ENCODE measurements around the genes SRM and MAD2L2.

GRCh38 chr1:10802999-10803611, 6.7 kb upstream of the CASZ1 start:
- RRBS, result no CpG with 5 or more reads among the region's 11 CpGs

- RRBS, result no CpG with 5 or more reads among the region's 10 CpGs
Observed at GRCh38 chr1:10818638-10819286, 22.3 kb upstream of the CASZ1 start.

DNA sequence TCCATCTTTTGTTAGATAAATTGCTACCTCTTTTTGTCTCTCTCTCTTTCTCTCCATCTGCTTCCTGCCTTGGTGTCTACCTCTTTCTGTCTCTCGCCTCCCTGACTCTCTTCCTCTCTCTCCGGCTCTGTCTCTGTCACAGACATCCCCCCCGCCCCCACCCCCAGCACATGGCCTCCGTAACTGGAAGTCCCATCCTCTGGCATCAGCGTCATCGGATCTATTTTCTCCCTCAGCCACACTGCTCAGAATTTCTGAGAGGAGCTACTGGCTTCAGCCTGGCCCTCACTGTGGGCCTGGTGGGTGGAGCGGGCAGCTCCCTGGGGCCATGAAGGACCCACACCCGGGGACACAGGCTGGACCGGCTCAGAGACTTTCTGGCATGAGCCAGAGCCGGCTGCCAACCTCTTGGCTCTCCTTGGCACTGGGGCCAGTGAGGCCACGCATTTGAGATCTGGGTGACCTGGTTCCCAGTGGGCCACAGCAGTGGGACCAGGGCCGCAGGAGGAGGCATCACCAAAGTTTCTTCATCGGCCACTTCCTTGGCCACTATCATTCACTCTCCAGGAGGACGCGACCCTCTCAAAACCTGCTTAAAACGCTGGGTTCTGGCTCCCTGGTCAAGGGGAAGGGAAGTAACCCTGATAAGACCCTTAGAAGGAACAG, 61.3 kb upstream of the CASZ1 start:
- RRBS, result no CpG with 5 or more reads among the region's 16 CpGs

DNA sequence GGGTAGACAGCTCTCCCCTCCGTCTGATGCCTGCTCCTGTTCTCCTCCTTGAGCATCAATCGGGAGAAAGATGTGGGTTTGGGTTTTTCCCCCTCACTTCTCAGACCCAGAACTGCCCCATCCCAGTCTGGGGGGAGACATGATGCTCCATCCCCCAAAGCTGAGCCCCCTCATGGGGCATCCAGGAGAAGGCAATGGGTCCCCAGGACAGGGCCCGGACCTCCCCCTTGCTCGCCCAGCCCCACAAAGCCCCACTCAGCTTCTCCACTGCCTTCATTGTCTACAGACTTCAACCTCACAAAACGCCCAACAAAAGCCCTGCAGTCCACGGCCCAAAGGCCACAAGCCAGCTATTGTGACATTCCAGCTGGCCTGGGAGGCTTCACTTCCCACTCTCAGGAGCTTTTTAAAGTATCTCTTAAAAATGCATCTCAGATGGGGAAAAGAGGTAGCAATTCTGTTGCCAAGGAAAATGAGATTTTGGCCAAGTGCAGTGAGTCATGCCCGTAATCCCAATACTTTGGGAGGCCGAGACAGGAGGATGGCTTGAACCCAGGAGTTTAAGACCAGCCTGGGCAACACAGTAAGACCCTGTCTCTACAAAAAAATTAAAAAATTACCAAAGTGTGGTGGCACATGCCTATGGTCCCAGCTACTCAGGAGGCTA, 1.1 kb downstream of the C1orf127 start:
- RRBS, result no CpG with 5 or more reads among the region's 8 CpGs

GRCh38 chr1:11054214-11055409, 5.2 kb downstream of the SRM start:
- RRBS, result no CpG with 5 or more reads among the region's 41 CpGs

DNA sequence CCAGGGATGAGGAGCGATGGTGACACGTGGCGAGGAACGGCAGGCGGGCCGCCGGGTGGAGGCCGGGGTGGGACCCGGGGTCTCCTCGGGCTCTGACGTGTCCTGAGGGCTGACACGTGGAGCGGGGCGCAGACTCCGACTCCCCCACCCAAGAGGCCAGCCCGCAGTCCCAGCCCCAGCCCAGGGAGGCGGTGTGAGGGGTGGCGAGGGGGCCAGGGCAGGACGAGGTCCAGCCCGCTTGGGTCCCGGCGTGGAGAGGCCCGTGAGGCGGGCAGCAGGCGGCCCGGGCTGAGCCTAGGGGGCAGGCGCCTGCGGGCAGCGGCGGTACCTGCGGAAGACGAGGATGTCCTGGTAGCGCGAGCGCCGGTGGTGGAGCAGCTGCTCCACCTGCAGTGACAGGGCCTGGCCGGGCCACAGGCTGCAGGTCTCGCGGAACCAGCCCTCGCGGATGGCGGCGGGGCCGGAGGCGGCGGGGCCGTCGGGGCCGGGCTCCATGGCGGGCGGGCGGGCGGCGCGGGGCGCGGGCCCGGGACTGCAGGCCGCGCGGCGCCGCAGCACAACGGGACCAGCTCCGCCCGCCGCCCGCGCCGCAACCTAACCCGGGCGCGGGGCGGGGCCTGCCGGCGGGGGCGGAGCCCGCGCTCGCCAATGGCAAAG, at the start of gene SRM:
TSS of gene SRM (minus strand) at position 570 of the 657 bp plus-strand sequence.
- RRBS, result under 1% methylated on average over 51 of the region's 80 CpGs

GRCh38 chr1:11106981-11107581, 7.4 kb upstream of the EXOSC10 start:
- RRBS, result no CpG with 5 or more reads among the region's 4 CpGs

DNA sequence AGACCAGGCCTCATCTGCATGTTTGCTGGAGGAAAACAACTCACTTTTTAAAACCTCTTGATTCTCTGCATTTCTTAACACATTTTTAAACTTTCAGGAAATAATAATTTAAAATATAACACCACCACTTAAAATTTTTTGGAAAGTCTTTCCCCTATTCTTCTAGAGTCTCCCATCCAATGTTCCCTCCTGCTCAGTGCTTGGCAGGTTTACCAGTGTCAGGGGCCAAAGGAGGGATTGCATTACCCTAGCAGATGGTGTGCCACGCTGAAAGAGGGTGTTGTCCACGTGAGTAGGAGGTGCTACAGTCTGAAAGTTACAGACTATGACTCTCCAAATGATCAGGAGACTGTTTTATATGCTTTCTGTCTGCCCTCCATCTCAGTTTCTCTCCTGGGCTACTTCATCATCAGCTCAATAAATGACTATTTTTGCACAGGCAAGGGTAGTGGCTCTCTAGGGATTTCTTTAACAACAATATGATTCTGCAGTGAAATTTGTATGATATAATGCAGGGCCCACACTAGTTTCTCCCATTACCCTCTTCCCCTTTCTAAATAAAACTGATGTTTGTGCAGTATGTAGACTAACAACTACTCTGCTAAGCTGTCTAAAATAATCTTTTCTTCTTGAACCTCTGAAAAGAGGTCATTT, 31.3 kb upstream of the ANGPTL7 start:
- RRBS, result no CpG with 5 or more reads among the region's 2 CpGs

GRCh38 chr1:11262746-11262999, 322 bp upstream of the MTOR start:
- RRBS, result under 1% methylated on average over 7 of the region's 19 CpGs

DNA sequence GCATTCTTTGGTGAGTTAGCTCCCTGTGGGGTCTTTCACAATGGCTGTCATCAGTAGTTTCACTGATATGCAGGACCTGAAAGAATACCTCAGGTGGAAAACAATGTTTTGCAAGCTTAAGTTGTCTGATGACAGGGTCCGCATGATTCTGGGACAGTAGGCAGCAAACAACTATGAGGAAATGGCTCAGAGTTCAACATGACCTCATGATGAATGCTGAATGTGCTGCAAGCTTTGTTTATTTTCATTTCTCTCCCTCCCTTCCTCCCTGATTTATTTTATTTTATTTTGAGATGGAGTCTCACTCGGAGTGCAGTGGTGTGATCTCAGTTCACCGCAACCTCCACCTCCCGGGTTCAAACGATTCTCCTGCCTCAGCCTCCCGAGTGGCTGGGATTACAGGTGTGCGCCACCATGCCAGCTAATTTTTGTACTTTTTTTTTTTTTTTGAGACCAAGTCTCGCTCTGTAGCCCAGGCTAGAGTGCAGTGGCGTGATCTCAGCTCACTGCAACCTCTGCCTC, 5.2 kb upstream of the UBIAD1 start:
- RRBS, result no CpG with 5 or more reads among the region's 9 CpGs

DNA sequence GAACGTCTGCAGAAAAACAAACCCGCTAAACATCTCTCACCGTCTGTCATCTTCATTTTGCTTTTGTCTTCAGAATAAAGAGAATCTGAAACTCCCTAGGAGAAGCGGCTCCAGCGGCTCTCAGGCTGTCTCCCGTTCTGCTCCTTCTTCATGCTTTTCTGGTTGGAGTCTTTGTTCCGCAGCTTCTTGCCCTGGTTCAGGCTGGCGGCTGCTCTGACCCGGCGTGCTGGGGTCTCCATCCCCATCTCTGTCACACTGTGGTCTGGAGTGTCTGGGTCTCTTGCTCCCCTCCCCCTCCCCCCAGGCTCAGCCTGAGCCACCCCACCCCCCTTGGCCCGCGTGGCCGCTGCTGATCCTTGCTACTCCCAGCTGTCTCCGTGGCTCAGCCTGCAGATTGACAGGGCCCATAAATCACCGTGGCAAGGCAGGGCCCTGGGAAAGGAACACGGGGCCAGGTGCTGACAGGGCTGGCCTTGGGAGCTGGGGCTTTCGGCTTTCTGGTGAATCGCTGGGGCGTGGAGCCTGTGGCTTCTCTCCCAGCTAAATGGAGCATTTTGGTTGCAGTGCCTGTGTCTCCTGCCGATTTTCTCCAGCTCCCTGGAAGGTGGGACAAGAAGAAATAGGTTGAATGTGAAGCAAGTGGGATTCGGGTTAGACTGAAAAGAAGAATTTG, 66.8 kb downstream of the UBIAD1 start:
- RRBS, result no CpG with 5 or more reads among the region's 21 CpGs

- RRBS, result no CpG with 5 or more reads among the region's 3 CpGs
Observed at GRCh38 chr1:11645279-11645570, 9.0 kb downstream of the FBXO2 start.

DNA sequence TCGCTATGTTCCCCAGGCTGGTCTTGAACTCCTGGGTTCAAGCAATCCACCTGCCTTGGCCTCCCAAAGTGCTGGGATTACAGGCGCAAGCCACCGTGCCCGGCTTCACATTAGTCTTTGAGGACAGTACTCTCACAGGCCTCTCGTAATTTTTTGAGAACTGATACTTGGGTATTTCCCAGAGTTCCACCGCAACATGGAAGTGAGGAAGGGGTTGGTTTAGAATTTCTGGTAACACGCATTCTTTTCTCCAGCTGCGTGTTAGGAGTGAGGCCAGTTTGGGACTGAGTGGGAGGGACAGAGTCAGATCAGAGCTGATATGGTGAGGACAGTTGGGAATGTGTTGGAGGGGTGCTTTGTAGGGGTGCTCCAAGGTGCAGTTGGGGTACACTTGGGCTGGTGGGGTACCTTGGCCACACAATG, 6.7 kb downstream of the FBXO6 start:
- RRBS, result no CpG with 5 or more reads among the region's 8 CpGs

DNA sequence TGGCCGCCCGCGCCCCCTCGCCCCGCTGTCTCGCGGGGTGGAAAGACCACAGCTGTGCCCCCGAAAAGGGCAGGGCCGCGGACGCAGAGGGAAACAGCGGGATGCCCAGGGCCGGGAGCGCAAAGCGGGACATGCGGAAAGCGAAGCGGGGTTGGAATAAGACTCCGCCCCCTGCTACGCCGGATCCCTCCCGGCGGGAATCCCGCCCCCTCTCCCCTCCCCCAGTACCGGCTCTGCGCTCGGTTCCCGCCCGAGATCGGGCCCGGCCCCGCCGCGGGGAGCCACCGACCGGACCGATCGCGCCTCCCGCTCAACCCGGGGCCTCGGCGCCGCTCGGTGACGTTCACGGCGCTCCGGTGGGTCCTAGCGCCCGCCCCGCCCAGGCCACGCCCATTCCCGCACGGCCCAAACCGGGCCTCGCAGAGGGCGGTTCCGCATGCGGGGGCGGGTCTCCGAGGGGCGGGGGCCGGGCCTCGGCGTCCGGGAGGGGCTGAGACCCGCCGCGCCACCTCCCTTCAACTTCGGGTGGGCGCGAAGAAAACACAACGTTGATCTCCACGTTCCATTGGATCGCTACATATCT, at the start of gene MAD2L2:
TSS of gene MAD2L2 (minus strand) at position 338 of the 583 bp plus-strand sequence.
- RRBS, result under 1% methylated on average over 33 of the region's 76 CpGs

DNA sequence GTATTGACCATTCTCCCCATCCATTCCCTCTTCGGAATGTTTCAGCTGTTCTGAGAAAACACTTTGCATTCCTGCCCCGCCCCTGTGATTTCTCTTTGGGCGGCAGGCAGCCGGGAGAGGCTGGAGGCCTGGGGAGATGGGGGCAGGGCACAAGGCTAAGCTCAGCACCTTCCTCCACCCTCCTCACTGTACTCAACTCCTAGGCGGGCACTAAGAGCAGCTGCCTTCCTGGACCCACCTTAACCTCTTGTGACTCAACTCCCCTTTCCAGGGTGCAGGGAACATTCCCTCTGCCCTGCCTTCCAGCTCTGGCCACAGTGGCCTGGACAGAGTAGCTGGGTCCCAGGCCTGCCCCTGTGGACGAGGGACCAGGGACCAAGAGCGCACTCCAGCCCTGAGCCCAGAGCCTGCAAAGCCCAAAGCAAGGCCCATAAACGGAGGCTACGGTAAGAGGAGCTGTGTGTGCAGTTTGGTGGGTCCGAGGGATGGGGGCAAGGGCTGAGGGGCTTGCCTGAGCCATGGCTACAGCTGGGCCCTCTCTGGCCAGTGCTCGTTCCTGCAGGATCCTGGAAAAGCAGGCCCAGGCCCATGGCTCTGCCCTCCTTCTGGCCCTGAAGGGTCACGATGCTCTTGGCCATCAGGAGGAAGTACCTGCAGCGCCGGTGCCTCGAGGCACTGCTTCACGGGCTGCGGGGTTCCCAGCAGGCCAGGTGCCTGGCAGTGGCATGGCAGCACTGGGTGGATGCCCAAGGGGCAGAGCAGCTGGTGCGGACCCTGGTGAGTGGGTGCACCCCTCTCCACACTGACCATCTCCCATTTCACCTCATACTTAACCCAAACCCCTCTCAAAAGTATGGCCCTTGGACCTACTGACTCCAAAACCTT, 17.9 kb downstream of the MTHFR start:
- RRBS, result no CpG with 5 or more reads among the region's 18 CpGs

GRCh38 chr1:11790359-11791411, 15.1 kb downstream of the MTHFR start:
- RRBS, result no CpG with 5 or more reads among the region's 27 CpGs

GRCh38 chr1:11800644-11801176, 5.1 kb downstream of the MTHFR start:
- RRBS, result no CpG with 5 or more reads among the region's 15 CpGs

- RRBS, result no CpG with 5 or more reads among the region's 30 CpGs
Observed at GRCh38 chr1:11922942-11923659, 3.1 kb downstream of the KIAA2013 start.

GRCh38 chr1:11930958-11931367, 3.6 kb upstream of the PLOD1 start:
- RRBS, result no CpG with 5 or more reads among the region's 1 CpG

- RRBS, result 100% methylated on average over 1 of the region's 16 CpGs
Observed at GRCh38 chr1:12125367-12126027, 41.3 kb upstream of the TNFRSF1B start.